Stomach (tissue), 7 donors: ENCODE measurements around a stretch of chr21.

DNA sequence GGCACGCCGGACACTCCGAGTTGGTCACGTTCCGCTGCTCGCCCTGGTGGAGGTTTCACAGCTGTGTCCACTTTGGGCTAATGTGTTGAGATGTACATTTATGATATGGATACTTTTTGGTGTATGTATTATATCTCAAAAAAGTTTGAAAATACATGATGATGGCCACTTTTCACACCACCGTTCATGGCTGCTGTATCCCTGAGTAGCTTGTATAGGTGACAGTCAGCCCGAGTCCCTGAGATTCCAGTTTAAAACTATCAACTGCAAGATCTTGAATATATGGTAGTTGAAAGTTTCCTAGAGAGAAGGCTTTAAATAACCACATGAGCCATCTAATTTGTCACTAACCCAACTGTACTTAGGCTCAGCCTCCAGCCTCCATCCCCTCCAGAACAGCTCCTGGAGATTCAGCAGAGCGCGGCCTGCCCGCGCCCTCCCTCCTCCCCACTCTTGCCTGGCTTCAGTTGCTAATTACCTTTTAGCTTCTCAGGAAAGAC, 6.6 kb upstream of the ADARB1 start:
- PRO-cap = no peak
- RAMPAGE, long total RNA, 5 experiments = no peak in any of the 5 experiments
- RRBS = no CpG with 5 or more reads among the region's 12 CpGs

DNA sequence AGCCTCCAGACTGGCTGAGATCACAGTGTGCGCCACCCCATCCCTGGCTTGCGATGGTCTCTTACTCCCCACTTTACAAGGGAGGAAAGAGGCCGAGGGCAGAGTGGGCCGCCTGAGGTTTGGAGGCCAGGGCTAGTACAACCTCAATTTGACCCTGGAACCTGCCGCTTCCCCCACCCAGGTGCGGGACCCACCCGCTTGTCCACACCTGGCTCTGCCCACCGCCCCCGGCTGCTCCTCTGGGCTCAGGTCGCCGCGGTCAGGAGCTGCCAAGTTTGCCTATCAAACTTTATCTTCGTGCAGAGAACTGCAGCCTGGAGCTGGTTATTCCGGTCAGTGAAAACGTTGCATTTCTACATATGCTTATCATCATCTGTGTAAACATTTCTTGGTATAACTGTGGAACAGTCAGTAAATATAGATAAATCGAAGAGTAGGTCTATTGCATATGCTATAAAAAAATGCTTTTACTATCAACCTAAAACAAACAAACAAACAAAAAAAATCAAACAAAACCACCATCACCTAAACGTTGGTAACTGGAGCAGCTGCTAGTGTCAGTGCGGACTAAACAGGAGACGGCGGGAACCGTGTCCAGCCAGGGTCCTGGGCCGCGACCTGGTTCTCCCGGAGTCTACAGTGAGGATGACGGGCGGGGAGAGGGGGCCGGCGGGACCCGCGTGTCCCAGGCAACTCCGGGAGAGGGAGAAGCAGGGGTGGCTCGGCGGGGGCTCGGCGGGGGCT, 943 bp upstream of the ADARB1 start:
- PRO-cap = unidirectional peak, plus-strand start at position 560 of the sequence
- RAMPAGE, long total RNA, 5 experiments = no peak in any of the 5 experiments
- RRBS = 13% methylated on average over 12 of the region's 35 CpGs

DNA sequence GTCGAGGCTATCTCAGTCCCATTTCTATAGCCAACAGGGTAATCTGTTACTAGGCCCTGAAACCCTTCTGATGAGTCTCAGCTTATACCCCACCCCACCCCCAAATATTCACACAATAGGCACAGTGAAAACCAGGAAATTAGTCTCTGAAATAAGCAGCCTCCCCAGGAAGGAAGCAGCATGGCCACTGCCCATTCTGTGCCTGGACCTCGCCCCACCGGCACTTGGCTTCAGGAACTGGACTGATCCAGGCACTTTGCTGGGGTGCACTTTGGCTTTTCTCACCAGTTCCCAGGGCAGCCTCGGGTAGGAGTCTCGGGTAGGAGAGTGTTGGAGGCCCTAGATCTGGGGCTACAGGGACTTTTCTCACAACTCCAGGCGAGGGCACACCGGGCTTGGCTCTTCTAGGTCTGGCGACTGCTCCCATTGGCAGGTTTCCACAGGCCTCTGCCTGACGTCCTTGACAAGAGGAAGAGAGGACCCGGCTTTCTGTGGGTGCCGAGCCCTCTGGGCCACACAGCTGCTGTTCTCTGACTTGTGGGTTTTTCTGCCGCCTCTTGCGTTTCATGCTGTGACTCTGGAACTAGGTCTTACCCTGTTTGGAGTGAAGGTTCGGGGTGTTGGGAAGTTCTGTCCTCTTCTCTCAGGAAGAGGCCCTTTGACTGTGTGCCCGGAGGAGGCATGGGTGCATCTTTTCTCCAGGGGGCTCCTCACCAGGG, 18.7 kb downstream of the ADARB1 start:
- PRO-cap = unidirectional peak, plus-strand start at position 220 of the sequence
- RAMPAGE, long total RNA, 5 experiments = no peak in any of the 5 experiments
- RRBS = 27% methylated on average over 5 of the region's 15 CpGs

DNA sequence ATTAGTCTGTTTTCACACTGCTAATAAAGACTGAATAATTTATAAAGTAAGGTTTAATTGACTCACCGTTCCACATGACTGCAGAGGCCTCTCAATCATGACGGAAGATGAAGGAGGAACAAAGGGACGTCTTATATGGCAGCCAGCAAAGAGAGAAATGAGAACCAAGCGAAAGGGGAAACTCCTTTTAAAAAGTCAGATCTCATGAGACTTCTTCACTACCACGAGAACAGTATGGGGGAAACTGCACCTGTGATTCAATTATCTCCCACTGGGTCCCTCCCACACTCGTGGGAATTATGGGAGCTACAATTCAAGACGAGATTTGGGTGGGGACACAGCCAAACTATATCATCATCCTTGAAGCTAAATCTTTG, 84.7 kb downstream of the ADARB1 start:
- PRO-cap = no peak
- RAMPAGE, long total RNA, 5 experiments = no peak in any of the 5 experiments
- RRBS = no CpG with 5 or more reads among the region's 7 CpGs

DNA sequence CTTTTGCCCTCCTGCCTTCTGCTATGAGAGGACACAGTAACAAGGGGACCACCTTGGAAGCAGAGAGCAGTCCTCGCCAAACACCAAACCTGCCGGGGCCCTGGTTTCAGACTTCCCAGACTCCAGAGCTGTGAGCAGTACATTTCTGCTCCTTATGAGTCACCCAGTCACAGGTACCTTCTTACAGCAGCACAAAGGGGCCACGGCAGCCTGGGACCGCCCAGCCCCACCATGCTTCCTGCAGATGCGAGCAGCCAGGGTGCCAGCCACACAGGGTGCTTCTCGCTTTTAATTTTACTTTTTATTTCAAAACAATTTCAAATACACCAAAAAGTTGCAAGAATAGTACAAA, 17.3 kb upstream of the POFUT2 start:
- PRO-cap = no peak
- RAMPAGE, long total RNA, 5 experiments = no peak in any of the 5 experiments
- RRBS = no CpG with 5 or more reads among the region's 6 CpGs

DNA sequence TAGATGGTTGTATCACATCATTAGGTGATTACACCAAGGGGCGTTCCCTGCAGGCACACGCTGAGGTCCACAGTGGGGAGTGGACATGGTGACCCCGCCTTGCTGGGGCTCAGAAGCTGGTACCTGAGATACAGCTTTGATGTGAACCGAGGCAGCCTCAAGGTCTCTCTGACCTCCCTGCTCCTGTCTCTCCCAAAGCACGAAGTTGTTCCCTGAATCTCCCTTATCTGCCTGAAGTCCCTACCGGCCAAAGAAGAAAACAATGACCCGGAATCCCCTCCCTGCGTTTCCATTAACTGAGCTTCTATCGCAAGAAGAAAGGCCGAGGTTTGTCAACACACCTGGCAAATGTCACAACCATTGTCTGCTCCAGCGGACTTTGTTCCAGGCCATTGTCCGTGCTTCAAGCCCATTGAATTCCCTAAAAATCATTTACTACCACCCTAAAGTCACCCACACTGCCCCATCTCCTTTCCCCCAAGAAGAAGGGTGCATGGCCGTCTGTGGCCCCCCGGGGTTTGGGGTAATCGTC, 48.3 kb upstream of the COL18A1 start:
- PRO-cap = no peak
- RAMPAGE, long total RNA, 5 experiments = no peak in any of the 5 experiments
- RRBS = no CpG with 5 or more reads among the region's 15 CpGs

DNA sequence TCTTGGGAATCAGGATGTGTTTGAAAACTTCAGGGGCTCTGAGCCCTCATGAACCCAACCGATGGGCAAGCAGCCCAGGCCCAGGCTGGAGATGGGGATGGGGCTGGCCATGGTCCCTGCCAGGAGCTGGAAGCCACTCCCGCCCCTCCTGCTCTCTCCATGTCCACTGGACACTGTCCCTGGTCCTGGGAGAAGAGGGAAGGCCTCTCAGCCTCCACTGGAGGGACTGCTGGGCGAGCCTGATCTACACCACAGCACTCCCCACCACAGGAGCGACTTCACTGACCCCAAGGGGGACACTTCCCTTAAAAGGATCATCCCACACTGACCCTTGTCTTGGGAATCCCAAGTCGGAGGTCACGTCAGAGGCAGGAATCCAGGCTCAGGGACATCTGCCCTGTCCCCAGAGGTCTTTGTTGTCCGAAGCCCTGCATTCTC, 16.9 kb upstream of the COL18A1 start:
- PRO-cap = no peak
- RAMPAGE, long total RNA, 5 experiments = no peak in any of the 5 experiments
- RRBS = no CpG with 5 or more reads among the region's 7 CpGs

DNA sequence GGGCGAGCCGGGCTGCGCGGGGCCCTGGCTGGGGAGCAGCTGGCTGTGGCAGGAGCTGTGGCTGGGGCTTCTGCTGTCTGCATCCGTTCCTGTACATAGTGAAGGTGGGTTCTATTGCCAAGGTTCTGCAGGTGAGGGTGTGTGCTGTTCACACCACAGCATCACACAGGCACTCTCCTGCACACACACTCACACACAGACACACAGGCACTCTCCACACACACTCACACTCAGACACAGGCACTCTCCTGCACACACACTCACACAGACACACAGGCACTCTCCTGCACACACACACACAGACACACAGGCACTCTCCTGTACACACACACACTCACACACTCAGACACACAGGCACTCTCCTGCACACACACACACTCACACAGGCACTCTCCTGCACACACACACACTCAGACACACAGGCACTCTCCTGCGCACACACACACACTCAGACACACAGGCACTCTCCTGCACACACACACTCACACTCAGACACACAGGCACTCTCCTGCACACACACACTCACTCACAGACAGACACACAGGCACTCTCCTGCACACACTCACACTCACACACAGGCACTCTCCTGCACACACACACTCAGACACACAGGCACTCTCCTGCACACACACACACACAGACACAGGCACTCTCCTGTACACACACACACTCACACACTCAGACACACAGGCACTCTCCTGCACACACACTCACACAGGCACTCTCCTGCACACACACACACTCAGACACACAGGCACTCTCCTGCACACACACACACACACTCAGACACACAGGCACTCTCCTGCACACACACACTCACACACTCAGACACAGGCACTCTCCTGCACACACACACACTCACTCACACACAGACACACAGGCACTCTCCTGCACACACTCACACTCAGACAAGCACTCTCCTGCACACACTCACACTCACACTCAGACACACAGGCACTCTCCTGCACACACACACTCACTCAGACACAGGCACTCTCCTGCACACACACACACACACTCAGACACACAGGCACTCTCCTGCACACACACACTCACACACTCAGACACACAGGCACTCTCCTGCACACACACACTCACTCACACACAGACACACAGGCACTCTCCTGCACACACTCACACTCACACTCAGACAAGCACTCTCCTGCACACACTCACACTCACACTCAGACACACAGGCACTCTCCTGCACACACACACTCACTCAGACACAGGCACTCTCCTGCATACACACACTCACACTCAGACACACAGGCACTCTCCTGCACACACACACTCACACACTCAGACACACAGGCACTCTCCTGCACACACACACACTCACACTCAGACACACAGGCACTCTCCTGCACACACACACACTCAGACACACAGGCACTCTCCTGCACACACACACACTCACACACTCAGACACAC, 32.5 kb downstream of the COL18A1 start:
- PRO-cap = no peak
- RAMPAGE, long total RNA, 5 experiments = start-site peak on the plus strand in 2 of 5 experiments, centred at positions 444 to 1,062 of the sequence, 15 to 41 reads per replicate
- RRBS = no CpG with 5 or more reads among the region's 6 CpGs

DNA sequence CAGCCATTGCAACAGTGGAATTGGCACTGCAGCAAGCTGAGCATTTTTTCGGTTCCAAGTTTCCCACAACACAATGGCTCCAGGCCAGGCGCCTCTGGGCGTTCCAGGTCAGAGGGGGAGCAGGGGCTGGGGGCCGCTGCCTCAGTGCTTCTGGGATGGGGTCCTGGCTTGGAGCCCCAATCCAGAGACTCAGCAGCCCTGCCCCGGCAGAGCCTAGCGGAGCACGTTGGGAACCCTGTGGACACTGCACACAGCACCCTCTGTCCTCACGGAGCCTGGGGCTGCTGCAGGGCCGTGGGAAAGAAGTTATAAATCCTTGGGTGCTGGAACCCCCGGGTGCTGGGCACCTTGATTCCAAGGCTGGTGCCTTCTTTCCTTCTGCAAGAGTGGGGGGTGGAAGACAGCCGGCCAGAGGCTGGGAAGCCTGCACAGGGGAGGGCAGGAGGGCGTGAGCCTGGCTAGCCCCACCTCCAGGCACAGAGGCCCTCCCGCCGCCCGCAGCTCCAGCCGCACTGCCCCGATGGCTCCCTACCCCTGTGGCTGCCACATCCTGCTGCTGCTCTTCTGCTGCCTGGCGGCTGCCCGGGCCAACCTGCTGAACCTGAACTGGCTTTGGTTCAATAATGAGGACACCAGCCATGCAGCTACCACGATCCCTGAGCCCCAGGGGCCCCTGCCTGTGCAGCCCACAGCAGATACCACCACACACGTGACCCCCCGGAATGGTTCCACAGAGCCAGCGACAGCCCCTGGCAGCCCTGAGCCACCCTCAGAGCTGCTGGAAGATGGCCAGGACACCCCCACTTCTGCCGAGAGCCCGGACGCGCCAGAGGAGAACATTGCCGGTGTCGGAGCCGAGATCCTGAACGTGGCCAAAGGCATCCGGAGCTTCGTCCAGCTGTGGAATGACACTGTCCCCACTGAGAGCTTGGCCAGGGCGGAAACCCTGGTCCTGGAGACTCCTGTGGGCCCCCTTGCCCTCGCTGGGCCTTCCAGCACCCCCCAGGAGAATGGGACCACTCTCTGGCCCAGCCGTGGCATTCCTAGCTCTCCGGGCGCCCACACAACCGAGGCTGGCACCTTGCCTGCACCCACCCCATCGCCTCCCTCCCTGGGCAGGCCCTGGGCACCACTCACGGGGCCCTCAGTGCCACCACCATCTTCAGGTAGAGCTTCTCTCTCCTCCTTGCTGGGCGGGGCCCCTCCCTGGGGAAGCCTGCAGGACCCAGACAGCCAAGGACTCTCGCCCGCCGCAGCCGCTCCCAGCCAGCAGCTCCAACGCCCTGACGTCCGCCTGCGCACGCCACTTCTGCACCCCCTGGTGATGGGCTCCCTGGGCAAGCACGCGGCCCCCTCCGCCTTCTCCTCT, 50.5 kb downstream of the COL18A1 start:
- PRO-cap = unidirectional peak, plus-strand start at position 512 of the sequence
- RAMPAGE, long total RNA, 5 experiments = start-site peak on the plus strand in 3 of 5 experiments, centred at positions 511 to 928 of the sequence, 8 to 23 reads per replicate
- RRBS = 52% methylated on average over 14 of the region's 54 CpGs

DNA sequence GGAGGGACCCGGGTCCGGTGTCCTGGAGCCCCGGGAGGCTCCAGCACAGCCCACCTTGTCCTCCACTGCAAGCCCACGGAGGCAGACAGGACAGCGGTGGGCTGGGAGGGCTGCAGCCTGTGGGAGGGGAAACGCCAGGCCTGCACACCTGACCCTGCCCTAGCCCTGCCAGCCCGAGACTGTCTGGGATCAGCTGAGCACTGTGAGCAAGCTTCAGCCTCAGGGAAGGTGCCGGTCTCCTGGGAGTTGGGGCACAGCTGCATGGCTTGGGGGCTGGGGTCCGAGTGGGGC, 53.6 kb downstream of the COL18A1 start:
- PRO-cap = no peak
- RAMPAGE, long total RNA, 5 experiments = no peak in any of the 5 experiments
- RRBS = 70% methylated on average over 2 of the region's 9 CpGs

DNA sequence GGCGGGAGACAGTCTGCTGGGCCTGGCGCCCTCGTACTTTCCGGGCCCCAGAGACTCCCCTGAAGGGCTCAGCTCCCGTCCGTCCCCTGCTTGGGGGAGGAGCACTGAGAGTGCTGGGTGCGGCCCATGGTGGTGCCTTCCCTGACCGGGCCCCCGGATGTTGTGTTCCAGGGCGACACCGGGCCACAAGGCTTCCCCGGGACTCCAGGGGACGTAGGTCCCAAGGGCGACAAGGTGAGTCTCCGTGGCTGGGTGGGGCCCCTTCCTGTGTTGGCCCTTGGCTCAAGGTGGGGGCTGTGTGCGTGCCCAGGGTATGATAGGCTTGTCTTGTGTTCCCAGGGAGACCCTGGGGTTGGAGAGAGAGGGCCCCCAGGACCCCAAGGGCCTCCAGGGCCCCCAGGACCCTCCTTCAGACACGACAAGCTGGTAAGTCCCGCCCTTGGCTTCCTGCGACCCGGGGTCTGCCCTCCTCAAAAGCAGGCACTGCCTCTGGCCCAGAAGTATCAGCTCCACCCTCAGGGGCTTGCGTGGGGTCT, 62.4 kb downstream of the SLC19A1 start:
- PRO-cap = no peak
- RAMPAGE, long total RNA, 5 experiments = no peak in any of the 5 experiments
- RRBS = 72% methylated on average over 3 of the region's 21 CpGs

DNA sequence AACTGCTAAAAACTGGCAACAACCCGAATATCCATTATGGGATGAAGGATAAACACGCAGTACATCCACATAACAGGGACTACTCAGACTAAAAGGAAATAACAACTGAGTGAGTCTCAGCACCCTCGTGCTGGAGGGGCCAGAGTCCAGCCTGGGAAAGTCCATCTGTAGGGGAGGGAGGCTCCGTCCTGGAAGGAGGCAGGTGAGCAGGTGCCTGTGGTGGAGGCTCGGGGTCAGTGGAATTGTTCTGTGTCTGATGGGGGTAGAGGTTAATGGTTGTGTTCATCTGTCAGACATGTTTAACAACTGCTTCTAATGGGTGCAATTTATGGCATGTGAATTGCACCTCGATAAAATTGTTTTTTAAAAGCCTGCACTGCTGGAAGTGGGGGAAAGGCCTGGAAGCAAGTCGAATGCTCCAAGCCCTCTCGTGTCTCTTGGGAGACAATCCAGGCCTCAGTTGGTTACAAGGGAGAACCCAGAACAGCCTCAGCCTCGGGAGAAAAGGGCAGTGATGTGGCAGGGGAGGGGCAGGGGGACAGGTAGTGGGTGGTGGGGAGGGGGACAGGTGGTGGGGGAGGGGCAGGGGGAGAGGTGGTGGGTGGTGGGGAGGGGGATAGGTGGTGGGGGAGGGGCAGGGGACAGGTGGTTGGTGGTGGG, 7.0 kb upstream of the SLC19A1 start:
- PRO-cap = no peak
- RAMPAGE, long total RNA, 5 experiments = no peak in any of the 5 experiments
- RRBS = no CpG with 5 or more reads among the region's 9 CpGs

DNA sequence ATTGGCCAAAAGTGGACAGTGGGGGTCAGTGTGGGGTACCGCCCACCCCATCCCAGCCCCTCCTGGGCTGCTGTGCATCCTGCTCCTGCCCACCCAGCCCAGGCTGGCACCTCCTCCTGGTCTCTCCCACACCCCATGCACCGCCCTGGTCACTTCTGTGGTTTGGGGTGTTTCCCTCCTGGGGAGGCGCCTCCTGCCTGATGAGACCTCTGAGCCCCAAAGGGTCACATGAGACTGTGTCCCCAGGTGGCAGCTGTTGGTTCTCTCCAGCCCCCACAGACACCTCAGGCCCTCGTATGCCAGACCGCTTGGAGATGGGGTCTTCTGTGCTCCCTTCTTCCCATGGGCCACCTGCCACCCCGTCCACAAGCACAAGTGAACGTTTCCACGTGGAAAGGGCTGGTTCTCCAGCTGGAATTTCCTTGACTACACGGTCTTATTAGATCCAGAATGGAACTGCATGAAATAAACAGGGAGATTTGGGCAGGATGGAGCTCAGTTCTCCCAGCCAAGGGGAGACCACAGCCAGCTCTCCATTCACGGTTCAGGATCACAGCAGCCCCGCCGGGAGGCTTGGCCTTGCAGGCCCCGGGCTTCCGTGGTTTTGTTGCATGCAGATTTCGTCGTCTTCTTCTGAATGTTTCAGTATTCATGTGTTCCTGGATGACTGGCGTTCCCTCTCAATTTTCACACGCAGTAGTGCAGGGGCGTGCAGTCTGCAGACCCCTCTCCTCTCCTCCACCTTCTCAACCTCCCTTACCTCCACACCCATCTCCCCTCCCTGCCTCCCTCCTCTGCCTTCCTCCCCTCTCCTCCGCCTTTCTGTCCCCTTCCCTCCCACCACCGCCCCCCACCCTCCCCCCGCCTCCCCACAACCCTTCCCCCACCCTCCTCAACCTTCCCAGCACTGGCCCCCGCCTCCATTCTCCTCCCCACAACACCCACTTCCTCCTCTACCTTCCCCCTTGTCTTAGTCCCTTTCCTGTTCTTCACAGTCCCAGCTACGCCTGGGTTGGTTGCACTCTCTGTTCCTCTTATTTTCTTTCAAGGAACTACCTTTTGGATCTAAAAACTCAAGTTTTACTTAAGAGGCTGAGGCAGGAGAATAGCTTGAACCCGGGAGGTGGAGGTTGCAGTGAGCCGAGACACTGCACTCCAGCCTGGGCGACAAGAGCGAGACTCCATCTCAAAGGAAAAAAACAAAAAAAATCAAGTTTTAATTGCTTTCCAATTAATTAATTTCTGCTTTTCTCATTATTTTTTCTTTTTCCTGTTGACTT, 8.3 kb upstream of the SLC19A1 start:
- PRO-cap = unidirectional peak, plus-strand start at position 1,000 of the sequence
- RAMPAGE, long total RNA, 5 experiments = no peak in any of the 5 experiments
- RRBS = no CpG with 5 or more reads among the region's 28 CpGs

DNA sequence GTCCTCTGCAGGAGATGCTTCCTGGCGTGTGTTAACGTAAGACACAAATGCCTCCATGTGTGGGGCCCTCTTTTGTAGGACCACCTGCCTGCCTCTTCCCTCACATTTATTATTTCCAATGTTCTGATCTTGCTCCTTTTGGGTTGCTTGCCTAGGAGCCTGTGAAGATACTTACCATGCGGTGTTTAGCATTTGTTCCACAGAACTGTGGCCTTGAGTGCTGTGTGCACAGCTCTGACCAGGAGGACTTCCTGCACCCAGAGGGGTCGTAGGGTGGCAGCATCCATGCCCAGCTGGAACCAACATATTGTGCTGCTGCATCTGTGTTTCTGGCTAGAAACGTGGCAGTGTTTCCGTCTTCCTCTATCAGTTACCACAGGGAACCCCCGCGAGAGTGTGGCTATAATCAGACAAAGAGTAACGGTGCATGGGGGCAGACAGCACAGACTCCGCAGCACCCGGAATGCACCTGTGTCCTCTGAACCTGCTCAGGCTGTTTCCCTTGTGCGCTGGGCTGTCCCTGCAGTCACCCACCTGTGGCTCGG, 11.6 kb upstream of the PCBP3 start:
- PRO-cap = no peak
- RAMPAGE, long total RNA, 5 experiments = no peak in any of the 5 experiments
- RRBS = no CpG with 5 or more reads among the region's 13 CpGs

- PRO-cap = no peak
- RAMPAGE, long total RNA, 5 experiments = no peak in any of the 5 experiments
- RRBS = no CpG with 5 or more reads among the region's 21 CpGs
These were observed 120.0 kb downstream of the PCBP3 start for GRCh38 chr21:45763518-45764010.

- PRO-cap = bidirectional peak, plus-strand start at chr21:45875474, minus-strand start at chr21:45875173
- RAMPAGE, long total RNA, 5 experiments = no peak in any of the 5 experiments
- RRBS = 49% methylated on average over 6 of the region's 28 CpGs
These were observed 106.4 kb upstream of the COL6A1 start for GRCh38 chr21:45875048-45875651.

GRCh38 chr21:45977815-45978086, 3.8 kb upstream of the COL6A1 start:
- PRO-cap = unidirectional peak, minus-strand start at chr21:45977948
- RAMPAGE, long total RNA, 5 experiments = no peak in any of the 5 experiments
- RRBS = no CpG with 5 or more reads among the region's 2 CpGs

GRCh38 chr21:45983745-45984845, 2.5 kb downstream of the COL6A1 start:
- PRO-cap = no peak
- RAMPAGE, long total RNA, 5 experiments = start-site peak on the plus strand in 2 of 5 experiments, at chr21:45984126-45984930 at its widest, 92 to 110 reads per replicate
- RRBS = no CpG with 5 or more reads among the region's 48 CpGs

DNA sequence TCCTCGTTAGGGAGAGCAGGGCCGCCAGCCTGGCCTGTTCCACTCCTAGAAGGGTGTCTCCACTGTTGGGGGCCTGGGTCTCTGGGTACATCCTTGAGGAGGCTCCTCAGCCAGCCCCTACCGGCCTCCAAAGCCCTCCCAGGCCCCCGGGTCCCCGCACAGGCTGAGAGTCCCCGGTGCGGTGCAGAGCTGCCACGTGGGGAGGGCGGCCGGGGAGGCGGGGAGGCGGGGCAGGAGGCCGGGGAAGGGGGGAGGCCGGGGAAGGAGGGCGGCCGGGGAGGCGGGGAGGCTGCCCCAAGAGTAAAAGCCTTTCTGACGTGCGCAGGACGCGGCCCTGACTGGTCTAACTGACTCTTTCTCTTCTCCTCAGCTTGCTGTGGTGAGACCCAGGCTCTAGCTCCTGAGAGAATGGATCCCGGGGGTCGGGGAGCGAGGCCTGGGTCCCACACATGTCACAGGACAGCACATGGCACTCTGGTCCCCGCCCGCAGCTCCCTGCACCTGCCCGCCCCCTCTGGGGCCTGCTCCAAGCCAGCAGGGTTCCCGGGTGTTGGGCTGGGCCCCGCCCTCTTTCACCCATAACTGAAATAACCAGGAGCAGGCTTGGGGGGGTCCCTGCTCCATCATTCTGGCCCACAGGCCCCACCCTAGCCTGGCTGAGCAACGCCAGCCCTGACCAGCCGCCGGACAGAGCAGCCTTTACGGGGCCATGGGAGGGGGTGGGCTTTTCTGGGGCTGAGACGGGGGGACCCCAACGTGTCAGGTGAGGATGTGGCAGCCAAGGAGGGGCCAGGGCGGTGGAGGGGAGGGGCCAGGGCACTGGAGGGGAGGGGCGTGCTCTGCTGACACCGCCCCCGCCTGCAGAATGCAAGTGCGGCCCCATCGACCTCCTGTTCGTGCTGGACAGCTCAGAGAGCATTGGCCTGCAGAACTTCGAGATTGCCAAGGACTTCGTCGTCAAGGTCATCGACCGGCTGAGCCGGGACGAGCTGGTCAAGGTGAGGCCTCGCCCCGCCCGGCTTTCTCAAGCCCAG, 19.1 kb downstream of the COL6A1 start:
- PRO-cap = unidirectional peak, plus-strand start at position 315 of the sequence
- RAMPAGE, long total RNA, 5 experiments = no peak in any of the 5 experiments
- RRBS = 70% methylated on average over 13 of the region's 52 CpGs

DNA sequence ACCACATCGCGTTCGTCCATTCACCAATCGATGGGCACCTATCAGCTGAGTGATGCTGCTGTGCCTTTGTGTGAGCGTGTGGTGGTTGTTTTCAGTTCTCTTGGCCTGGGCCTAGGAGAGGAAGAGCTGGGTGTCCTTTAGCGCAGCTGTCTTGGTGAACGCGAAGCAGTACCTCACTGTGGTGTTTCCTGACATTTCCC, 50.0 kb downstream of the COL6A1 start:
- PRO-cap = no peak
- RAMPAGE, long total RNA, 5 experiments = no peak in any of the 5 experiments
- RRBS = no CpG with 5 or more reads among the region's 8 CpGs